ENCODE results near the gene CEP43.

- PRO-cap, result no peak
Observed at GRCh38 chr6:163963181-163963686, 548.7 kb downstream of the QKI start.

DNA sequence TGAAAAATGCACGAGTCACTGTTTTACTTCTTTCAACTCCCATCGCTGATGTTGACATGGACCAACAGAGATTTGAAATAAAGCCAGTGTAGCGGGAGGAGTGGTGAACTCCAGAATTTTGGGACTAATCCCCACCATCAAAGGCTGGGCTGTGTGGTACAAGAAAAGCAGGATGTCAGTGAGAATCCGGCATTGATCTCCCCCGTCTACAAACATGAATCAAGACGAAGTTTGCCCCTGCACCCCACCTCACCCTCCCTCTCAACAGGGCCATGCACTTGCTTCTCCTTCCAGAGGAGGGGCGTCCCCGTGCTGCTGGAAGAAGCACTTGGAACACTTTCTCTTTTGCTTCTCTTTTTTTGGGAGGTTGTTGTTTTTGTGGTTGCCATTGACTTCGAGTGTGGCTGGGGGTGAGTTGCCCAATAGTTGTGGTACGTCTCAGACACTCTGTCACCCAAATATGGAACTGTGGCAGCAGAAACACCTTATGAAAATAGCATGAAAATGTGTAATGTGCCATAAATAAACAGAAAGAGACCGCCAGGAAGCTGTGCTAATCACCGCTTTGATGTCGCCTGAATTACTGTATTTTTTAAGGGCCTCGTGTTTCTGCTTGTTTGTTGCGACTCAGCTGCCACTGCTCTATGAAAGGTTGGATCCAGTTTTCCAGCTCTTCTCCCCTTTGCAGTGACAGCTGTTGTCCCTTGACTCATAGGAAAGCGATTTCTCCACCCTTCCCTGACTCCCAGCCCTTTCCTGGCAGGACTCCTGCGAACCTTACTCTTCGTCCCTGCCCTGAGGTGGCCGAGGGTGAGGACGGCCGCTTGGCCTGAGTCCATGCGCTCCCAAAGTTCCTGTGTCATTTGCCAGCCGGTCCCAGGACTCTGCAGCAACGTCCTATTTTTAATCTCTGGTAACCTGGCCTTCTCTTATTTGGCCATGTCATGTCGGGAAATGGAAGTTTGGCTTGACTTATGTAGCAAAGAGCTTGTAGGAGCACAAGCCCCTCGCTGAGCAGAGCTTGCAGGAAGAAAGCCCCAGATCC, 694.4 kb downstream of the QKI start:
- PRO-cap, result no peak

GRCh38 chr6:165616026-165616607, 46.9 kb downstream of the PDE10A start:
- PRO-cap, result no peak

DNA sequence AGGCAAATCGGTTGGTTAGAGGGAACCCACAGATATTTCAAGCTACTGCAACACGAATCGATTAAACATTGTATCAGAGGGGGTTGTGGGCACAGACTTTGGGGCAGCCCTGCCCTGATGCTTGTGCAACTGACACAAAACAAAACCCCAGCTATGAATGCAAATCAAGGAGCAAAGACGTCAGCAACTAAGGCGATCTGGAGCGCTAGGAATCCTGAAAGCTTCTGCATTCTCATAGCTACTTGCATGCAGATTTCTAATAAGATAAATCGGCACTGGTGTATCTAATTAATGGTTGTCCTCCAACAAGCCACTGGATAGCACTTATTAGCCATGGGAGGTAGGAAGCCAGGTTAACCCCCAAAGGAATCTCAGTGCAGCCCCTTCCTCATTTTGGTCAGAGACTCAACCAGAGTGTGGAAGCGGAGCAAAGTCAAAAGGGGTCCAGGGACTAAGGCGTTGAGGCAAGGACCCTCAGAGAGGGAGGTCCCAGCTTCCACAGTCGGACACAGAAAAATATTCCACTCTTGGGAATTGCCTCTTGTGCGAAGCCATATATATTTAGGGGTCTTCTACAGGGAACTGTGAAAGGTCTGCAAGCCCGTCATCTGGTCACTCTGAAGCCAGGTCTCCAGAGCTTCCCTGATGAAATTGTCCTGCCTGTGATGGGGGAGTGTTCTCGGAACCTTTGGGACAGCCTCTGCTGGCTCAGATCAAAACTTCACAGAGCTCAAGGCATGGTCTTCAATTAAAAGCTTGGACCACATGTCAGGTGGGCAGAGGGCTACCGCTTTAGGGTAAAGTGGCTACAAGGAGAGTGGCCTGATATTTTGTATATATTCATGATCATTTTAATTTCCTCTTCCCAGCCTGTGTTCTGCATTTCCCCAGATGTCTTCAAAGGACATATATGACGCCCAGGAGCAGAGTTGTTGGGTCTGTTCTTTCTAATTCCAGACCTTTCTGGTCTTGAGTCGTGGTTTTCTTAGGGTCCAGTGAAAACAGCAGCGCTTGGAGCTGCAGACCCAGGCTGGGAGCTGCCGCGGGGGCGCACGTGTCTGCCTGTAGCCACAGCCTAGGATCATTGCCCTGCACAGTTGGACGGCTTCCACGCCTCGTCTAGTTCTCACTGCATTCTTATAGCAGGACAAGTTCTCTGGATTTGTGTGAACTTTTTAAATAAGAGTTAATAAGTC, 160.7 kb downstream of the TBXT start:
- PRO-cap, result bidirectional peak, plus-strand start at position 281 of the sequence, minus-strand start at position 127 of the sequence

- PRO-cap, result unidirectional peak, plus-strand start at chr6:166173517
Observed at GRCh38 chr6:166173264-166173595, 5.6 kb upstream of the TBXT start.

DNA sequence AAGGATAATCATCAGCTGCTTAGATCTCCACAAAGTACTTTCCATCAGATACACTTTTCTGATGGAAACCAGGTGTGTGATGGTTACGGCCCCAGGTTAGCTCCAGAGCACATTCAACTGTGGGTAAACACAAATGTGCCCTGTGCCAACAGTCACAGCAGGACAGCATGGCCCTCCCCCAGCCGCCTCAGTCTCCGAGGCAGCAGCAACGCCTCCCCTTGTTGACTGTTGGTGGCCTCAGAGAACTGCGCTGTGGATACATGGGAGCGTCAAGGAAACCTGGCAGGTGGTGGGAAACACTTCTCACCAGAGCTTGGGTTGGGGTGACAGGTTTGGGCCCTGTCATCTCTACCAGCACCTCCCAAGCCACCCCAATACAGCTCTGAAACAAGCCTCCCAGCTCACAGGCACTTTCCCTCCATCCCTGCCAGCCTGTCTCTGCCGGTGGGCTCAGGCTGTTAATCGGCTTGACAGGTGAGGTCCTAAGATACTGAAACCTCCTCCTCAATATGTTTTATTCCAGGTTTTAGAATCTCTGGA, 1.1 kb upstream of the PRR18 start:
- PRO-cap, result no peak

DNA sequence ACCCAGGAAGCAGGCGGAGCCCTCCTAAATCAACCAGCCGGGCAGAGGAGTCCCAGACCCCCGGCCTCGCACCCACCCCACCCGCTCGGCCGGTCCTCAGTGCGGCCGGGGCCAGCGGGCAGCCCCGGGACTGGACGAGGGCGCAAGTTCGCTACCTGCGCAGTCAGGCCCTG, 195 bp downstream of the SFT2D1 start:
- PRO-cap, result no peak

DNA sequence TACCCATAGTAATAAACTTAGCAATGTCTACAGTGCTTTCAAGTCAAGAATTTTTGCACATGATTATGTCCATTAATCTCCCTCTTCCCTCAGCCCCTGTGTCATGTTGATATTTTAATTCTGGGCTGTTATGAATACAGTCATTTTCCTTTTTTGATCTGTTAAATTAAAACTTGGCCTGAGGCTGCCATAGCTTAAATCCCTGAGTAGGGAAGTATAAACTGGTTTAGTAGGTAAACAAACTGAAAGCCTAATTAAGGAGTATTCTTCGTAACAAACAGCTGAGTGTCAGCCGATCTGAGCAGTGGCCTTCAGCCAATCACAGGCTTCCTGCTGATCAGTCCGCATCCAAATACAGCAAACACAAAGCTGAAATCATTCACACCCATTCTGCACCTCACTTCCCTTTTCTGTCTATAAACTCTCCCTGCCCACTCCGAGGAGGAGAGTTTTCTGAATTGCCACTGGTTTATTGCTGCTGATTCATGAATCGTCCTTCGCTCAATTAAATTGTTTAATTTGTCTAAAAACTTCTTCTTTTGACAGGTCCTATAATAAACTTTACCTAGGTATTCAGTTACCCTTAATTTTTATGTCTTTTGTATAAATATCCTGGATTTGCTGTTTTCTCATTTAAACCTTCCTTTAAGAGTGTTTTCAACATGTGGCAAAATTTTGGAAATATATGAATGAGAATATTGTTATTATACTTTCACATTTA, 9.6 kb upstream of the SFT2D1 start:
- PRO-cap, result no peak

DNA sequence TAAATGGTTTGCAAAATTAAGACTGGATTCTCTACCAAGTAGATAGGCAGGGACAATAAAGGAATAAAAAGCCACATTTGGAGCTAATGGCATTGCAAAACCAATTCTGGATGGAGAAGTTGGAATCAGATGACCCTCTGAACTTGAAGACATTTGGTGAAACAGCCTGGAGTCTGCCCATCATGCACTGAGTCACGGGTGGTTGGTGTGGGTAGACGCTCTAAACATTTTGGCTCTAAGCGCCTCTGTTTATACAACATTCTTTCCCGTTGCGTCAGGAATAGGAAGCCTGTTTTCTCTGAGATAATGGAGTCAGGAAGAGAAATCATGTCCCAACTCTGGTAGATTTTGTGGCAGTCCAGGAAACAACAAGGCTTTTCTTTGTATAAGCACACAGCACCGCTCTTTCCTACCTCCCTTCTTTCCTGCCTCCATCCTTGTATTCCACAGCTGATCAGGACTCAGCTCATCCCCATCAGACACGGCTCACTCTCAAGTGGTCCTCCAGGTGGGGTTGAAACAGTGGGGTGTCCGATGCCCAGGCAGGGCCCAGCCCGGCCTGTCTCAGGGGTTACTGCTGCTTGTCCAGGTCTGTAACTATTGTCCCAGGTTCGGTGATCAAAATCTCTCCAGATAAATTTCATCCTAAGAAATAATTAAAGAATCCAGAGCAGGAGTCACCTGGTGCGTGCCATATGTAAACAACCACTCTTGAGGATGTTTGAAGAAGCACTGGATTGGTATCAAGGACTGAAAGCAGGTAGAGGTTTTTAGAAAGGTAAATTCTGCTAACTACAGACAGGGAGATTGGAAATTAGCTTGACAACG, 12.1 kb upstream of the RAMACL start:
- PRO-cap, result no peak

DNA sequence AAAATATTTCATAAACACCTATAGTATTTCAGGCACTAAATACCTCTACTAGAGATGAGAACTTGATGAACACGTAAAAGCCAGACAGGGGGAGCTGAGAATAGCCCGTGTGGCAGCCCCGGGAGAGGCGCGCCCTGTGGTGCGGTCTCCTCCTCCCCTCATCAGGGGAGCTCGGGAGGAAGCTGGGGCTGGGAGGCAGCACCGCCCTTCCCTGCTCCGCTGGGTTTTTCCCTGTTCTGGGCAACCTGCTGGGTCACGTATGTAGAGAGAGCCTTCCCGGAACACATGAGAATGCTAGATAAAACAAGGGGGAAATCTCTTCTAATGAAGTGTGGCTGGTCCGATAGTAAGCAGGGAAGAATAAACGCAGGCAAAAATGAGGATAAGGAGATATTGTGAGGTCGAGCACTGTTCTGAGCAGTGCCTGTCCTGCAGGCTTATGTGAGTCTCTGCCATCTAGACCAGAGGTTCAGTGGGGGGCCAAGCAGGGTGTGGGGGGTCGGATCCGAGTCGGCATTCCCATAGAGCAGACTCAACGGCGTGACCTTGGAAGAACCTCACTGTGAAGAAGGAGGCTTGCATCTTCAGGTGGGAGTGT, 13.4 kb upstream of the RPS6KA2 start:
- PRO-cap, result bidirectional peak, plus-strand start at position 324 of the sequence, minus-strand start at position 138 of the sequence

DNA sequence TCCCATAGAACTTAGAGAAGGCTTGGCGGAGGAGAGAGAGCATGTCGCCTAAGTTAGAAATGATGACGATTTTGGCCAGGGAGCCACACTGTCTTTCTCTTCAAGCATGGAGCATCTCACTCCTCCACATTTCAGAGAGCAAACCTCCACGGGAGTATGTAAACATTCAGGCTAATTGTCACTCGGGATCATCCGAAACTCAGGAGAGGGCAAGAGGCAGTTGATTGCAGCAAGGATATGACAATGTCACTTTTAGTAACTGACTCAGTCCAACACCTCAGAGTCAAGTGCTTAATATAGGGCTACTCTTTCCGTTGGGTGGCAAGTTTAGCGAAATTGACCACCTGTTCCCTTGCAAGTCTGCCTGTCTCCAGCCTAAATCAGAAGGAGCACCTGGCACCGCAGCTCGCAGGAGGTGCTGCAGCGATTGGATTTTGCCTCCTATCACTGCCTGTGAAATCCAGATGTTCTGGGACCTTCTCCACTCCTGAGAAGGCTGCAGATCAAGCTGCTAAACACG, 65.8 kb upstream of the RPS6KA2 start:
- PRO-cap, result no peak

- PRO-cap, result no peak
Observed at GRCh38 chr6:166748022-166748496, 121.0 kb upstream of the RPS6KA2 start.

- PRO-cap, result no peak
Observed at GRCh38 chr6:166904223-166904717, 52.1 kb downstream of the RNASET2 start.

DNA sequence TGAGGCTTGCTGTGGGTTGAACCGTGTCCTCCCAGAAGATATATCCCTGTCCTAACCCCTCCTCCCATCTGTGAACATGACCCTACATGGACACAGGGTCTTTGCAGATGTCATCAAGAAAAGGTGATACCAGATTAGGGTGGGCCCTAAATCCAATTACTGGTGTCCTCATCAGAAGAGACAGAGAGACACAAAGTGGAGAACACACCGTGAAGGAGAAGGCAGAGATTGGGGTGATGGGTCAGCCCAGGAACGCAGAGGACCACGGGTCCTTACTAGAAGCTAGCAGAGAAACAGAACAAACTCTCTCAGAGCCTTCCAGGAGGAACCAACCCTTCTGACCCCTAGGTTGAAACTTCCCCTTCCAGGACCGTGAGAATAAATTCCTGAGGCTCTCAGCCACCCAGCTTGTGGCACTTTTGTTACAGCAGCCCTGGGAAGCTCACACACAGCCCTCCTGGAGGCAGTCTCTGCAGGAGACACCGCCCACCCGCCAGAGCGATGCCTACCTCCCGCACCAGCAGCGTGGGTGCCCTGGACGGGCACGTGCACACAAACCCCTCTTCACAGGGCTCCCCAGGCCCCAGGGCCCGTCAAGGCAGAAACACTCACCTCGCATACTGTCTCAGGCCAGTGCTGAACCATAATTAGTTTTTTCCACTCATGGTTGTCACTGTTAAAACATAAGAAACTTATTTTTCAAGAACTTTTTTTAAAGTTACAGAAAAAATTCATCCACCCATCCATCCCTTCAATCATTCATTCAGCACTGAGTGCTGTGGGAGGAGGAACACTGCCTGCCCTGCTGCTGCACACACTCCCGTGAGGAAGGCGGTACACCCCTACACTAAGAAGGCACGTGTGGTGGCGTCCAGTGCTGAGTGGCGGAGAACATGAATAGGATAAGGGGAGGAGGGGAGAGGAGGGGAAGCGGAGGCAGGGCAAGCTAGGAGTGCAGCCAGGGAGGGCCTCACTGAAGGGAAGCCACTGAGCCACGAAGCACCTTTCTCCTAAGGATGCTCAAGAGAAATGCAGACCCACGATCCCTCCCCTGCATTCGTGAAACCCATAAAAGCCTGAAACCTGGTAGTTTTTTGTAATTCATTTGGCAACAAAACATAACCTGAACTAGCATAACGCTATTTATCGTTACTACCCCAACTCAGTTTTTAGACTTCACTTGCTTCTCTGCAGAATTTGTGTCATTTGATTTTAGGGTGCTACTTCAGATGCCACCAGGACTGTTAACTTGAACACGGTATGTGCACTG, 4.0 kb downstream of the RNASET2 start:
- PRO-cap, result no peak

- PRO-cap, result no peak
Observed at GRCh38 chr6:166998075-166998534, 1.1 kb upstream of the CEP43 start.

DNA sequence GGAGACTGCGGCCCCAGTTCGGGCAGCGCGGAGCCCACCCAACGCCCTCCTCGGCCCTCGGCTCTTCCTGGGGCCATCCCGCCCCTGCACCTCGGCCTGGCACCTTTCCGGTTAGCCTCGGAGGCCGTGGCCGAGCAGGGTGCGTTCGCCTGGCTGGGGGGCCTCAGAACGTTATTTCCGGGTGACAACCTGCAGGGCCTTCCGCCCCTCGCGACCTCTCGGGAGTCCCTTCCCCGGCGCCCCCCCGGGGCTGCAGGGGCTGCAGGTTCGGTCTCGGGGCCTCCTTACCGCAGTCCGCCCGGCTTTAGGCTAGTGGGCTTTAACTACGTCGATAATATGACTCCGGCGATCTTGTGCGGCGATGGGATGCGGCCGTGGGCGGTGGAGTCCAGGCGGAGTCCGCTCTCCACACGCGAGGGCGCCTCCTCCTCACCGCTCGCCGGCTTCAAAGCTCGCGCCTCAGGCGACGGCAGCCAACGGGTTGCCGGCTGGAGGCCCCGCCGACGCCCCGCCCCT, 509 bp upstream of the CEP43 start:
- PRO-cap, result bidirectional peak, plus-strand start outside the sequence, minus-strand start at position 447 of the sequence

GRCh38 chr6:166999146-167000229, at the start of gene CEP43:
Gene CEP43, plus strand, starts transcription at chr6:166999397.
- PRO-cap, result bidirectional peak, plus-strand start at chr6:166999410, minus-strand start at chr6:166999076

GRCh38 chr6:167241682-167242346, 49.3 kb upstream of the UNC93A start:
- PRO-cap, result no peak

GRCh38 chr6:167291630-167291926, 463 bp downstream of the UNC93A start:
- PRO-cap, result no peak

DNA sequence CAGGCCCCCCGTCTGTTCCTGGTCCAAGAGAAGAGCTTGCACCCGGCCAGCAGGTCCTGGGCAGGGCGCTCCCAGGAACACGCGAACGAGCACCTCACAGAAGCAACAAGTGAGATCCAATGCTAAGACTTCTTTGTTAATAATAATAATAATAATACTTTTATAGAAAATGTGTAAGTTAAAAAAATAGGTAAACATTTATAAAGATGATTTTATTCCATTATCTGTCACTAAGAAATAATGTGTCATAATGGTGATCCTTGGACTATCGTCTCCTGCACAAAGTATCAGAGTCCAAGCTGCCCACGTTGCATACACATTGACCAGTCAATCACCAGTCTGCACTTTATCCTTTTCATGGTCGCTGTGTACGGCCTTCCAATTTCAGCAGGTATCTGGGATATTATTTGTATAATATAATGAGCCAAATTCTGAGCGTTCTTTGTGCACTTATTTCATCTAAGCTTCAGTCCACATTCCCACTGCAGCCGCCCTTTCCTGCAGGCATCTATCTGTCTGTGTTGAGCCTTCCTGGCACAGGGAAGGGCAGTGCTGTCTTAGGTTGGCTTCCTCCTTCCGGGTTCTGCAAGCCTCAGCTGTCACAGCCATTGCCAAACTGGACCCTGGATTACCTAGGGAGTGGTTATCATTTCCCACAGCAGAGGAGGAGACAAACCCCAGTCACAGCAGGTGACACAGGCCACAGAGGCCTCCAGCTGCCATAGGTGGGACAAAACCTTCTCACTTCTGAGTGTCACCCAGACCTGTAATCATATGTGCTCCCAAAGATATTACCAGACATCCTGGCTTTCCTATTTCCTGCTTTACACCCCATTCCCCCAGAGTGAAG, 174.3 kb downstream of the TTLL2 start:
- PRO-cap, result no peak

Data from A673 (cell line).